ENCODE data around the gene MRGPRF.

GRCh38 chr11:68837841-68838925, 3.5 kb downstream of the CPT1A start:
- PRO-cap = no peak
- RAMPAGE, long total RNA, 3 experiments = no peak in any of the 3 experiments

DNA sequence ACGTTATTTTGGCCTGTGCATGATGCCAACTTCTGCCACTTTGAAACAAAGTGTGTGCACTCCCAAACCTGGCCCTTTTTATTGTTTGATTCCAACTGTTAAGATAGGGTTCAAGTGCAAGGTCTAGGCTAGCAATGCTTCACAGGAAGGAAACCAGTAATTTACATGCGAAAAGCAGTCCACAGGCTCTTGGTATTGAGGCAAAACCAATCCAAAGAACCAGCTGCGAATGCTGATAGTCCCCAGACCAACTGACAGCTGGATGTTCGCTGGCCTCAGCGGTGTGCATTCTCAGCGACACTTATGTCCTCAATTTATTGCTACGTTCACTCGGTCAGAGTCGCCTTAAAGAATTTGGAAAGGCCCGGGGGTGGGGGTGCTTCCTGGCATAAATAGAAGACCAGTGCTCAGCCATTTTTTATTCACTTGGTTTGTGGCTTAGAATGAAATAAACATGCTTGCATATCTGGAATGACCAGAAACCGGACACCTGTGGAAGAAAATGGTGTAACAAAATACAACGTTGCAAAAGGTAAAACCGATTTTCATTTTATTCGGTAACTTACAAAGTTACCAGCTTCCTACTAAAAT, 1.7 kb downstream of the CPT1A start:
- PRO-cap = no peak
- RAMPAGE, long total RNA, 3 experiments = no peak in any of the 3 experiments

DNA sequence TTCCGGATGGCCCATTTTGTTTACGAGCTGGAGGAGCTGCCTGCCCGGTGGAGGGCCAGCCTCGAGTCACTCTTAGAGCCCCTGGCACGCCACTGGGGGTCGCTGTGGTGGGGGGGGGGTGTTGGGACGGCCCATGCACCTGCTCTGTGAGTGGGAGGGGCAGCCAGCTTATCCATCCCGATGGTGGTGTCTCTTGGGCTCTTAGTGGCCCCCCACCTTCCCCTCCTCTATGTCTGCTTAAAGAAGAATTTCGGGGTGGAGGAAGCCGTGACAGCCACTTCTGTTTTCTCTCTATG, 24.6 kb downstream of the MRGPRD start:
- PRO-cap = no peak
- RAMPAGE, long total RNA, 3 experiments = no peak in any of the 3 experiments

DNA sequence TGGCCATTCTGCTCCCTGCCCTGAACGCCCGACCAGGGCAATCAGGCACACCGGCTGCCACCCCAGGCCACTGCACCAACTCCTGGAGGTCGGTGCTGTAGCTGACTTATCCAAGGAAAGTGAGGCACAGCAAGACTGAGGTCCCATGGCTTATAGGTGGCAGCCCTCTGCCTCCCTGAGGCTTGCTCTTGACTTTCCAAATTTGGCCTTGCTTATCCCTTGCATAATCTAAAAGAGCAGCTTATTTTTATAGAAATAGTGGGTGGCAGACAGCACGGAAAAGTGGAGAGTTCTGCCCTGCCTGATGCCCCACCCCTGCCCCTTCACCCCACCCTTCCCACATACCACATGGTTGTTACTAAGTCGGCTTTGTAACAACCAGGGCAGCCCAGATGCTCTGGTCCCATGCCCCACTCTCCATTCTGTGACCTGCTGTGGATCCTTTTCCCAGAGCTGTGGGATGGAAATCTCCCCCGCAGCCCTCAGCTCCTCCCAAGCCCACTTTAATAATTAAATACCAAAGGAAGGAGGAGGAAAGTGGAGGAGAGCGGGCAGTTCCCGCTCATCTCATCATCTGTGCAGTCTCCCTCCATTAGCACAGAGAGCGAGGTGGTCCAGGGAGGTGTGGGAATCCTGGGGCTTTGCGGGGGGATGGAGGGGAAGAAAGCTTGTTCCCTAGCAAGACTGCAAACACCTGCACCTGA, 11.0 kb downstream of the MRGPRF start:
- PRO-cap = no peak
- RAMPAGE, long total RNA, 3 experiments = no peak in any of the 3 experiments

GRCh38 chr11:69008600-69009212, 4.3 kb downstream of the MRGPRF start:
- PRO-cap = bidirectional peak, plus-strand start at chr11:69009049, minus-strand start at chr11:69008847
- RAMPAGE, long total RNA, 3 experiments = no peak in any of the 3 experiments

- PRO-cap = unidirectional peak, minus-strand start at chr11:69013246
- RAMPAGE, long total RNA, 3 experiments = start-site peak on the minus strand in 1 of 3 experiments, at chr11:69013201-69013246 at its widest, 12 reads per replicate
Measured at GRCh38 chr11:69013055-69014145, at the start of gene MRGPRF. Gene MRGPRF, minus strand, starts transcription at chr11:69013246.

DNA sequence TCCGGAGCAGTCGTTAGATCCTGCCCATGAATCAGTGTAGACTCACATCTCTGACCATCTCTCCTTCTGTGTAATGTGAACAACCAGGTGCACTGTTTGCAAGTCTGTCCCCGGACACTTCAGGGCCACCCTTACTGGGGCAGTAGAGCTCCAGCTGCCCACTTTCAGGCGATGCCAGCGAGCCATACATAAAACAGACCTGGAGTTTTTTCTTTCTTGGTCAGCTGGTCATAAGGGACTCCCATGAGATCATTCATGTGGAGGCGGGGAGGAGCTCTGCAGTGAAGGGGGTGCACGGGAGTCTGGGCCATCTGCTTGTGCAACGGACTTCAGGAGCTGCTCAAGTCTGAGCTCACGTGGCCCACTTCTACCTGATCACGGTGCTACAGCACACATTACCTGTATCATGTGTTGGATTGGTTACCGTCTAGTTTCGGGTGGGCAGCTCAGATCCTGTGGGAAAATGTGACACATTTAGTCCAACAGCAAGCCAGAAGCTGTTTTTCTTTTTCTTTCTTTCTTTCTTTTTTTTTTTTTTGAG, 9.2 kb upstream of the MRGPRF start:
- PRO-cap = no peak
- RAMPAGE, long total RNA, 3 experiments = no peak in any of the 3 experiments

GRCh38 chr11:69050641-69051493, 2.1 kb downstream of the TPCN2 start:
- PRO-cap = no peak
- RAMPAGE, long total RNA, 3 experiments = no peak in any of the 3 experiments

DNA sequence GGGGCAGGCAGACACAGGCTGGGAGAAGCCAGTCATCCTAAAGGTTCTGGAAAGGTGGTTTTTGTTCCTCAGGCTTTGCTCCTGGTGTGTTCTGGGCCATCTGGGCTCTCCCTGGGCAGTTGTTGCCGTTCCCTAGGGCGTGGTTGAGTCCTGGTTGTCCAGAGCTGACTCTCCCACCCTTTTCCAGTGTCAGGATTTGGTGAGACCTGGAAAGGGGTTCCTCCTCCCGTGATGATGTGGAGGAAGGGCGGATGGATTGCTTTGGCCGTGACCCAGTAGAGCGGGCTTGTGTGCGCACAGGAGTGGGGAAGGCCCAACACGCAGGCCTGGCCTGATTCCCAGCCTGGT, 26.0 kb downstream of the TPCN2 start:
- PRO-cap = no peak
- RAMPAGE, long total RNA, 3 experiments = no peak in any of the 3 experiments

DNA sequence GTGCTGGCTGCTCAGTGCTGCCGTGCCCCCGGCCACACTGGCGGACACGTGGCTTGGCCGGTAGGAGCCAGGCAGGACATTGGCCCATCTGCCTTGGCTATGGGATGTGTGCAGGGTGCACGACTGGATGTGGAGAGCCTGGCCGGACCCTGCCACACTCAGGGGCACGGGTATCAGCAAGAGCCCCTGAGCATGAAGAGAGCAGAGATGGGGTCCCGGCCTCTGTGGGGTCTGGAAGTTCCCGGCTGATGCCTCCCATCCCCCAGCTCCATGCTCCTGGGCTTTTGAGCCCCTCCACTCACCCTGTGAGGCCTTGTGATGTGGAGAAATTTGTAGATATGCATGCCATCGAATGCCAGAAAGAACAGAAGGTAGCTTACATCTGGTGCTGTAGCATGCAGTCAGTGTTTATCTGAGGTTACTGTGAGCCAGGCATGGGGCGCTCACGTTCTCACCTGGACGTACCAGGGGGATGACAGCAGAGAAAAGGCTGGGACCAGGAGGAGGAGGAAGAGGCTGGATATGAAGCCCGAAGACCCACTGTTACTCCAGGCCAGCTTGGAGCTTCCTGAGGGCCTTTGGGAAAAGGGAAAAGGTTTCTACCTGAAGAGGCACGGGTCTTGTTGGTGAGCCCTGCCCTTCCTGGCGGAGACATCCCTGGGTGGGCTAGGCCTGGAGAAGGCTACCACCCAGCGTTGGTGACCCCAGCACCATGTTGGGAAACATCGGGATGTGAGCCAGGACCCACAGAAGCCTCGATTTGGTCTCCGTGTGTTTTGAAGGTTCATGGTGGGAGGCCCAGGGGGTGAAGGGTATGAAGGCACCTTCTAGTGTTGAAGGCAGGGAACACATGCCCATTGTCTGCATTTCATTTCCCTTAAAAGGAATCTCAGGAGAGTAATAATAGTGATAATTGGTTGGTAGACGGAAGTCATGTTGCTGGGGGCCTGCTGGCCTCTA, 47.0 kb downstream of the TPCN2 start:
- PRO-cap = no peak
- RAMPAGE, long total RNA, 3 experiments = no peak in any of the 3 experiments

- PRO-cap = no peak
- RAMPAGE, long total RNA, 3 experiments = no peak in any of the 3 experiments
Measured at GRCh38 chr11:69158860-69159437, 3.2 kb downstream of the SMIM38 start.

DNA sequence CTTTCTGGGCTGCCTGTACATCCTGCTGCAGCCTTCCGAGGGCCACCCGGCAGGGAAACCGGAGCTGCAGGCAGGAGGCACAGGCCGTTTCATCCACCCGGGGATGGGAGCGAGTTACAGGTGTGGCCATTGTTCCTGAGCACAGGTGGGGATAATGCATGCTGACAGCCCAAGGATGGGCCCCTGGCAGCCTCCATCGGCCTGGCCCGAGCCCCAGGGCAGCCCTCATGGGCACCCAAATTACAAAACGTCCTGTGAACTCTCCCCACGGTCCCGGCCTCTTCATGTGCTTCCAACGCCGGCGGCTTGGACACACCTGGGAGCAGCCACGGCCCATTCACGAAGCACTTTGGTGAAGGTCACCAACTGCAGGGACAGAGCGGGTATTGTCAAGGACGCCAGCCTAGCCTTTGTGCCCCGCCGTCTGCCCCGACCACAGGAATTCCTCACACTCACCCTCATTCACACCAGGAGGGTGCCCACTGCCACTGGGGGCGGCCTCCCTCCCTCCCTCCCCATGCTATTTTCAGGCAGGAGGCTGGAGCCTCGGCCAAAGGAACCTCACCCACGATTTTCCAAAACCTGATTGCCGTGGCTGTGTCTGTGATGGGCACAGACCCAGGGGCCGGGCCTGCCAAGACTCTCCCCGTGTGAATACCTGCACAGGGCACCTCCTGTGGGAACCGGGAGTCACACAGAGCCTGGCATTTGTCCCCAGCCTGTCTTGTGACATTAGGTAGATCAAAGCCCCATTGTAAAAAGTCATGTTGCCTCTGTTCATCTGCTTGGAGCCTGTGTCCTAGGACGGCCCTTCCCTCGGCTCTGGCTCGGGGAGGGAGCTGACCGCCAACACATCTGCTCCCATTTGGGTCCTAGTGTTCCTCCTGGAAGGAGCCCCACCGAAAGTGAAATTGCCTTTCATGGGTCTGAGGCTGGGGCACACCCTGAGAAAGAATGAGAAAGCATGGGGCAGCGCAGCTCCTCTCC, 42.0 kb upstream of the MYEOV start:
- PRO-cap = no peak
- RAMPAGE, long total RNA, 3 experiments = no peak in any of the 3 experiments

DNA sequence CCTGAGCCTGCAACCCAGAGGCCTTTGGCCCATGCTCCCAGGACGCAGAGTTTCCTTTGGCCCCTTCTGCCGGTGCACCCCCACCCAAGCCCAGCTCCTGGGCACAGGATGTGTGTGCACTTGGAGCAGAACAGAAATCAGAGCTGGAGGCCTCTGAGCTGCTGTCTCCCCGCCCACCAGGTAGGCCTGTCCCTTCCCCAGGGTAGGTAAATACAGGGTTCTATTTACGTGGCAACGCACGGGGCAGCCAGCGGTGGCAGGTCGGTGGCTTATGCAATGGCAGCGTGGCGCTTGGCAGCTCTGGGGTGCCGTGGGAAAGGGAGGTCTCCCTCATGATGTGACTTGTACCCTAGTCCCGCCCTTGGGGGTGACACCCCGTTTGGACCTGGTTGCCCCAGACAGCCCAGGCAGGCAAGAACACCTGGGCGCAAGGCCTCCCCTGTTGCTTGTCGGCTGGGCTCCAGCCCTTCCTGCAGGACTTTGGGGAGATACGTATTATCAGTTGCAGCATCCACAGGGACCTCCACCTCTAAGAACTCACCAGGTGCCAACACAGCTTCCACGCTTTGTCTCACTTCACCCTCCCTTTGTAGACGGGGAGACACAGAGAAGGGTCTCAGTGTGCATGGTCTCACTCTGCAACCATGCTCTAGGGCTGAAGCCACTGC, 20.8 kb upstream of the MYEOV start:
- PRO-cap = no peak
- RAMPAGE, long total RNA, 3 experiments = no peak in any of the 3 experiments

DNA sequence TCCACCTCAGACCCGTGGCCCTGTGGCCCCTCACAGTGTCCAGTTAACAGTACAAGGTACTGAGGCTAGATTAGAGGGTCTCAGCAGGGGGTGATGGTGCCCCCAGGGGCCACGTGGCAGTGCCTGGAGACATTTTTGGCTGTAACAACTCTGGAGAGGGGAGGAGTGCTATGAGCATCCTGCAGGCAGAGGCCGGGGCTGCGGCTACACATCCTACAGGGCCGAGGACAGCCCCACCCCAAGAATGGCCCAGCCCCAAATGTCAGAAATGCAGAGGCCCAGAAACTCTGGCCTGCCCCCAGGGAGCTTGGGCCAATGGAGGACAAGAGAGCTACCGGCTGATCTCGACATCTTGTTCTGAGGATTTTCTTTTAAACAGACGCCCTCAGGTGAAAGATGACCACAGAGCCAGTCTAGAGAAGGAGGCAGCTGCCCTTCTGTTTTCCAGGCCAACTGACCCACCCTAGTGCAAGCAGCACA, 102.2 kb downstream of the MYEOV start:
- PRO-cap = no peak
- RAMPAGE, long total RNA, 3 experiments = no peak in any of the 3 experiments

DNA sequence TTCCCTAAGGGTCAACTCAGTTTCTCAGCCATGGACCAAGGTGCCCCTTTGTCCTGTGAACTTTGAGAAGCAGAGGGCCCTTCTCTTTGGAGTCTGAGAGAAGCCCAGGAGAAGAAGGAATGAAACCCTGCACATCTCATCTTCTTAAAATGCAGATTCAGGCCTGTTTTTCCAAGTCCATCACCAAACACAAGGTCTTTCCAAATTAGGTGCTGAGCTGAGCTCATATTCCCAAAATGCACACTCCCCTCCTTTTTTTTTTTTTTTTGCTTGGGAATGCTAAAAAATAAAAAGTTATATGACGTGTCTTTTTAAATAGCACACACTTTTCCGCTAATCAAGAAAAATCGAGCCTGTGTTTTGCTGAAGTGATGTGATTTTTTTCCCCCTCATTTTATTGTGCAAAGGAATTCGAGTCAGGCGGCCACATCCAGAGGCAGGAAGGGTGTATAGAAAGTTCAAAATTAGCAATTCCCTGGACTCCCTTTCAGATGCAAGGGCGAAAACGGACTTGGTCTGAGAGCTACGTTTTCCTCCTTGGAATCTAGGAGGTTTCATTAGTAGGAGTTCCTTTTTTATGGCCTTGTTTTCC, 122.7 kb downstream of the MYEOV start:
- PRO-cap = no peak
- RAMPAGE, long total RNA, 3 experiments = no peak in any of the 3 experiments

GRCh38 chr11:69417144-69417700, 123.3 kb downstream of the MYEOV start:
- PRO-cap = no peak
- RAMPAGE, long total RNA, 3 experiments = no peak in any of the 3 experiments

DNA sequence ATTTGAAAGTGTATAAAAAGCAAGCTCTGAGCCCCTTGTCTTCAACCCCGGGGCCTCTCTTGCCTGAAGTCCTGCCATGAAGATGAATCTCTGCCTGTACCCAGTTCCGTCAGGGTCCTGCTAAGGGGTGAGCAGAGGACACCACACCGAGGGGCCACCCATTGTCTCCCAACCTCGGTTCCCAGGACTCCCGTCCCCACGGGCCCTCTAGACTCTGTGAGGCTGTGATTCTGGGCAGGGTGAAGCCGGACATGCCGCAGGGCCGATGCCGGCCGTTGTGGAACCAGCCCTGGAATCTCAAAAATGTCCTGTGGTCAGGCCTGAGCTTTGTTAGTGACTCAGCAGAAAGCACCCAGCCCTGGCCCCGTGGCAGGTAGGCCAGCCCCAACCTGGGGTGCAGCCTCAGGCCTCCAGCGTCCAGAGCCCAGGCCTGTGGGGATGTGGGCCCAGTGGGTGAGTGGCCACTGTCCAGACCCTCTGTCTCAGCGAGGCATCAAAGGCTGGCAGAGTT, 126.5 kb downstream of the MYEOV start:
- PRO-cap = no peak
- RAMPAGE, long total RNA, 3 experiments = no peak in any of the 3 experiments

- PRO-cap = no peak
- RAMPAGE, long total RNA, 3 experiments = no peak in any of the 3 experiments
Measured at GRCh38 chr11:69485245-69485936, 155.6 kb upstream of the CCND1 start.

GRCh38 chr11:69636087-69636993, 4.6 kb upstream of the CCND1 start:
- PRO-cap = no peak
- RAMPAGE, long total RNA, 3 experiments = no peak in any of the 3 experiments

DNA sequence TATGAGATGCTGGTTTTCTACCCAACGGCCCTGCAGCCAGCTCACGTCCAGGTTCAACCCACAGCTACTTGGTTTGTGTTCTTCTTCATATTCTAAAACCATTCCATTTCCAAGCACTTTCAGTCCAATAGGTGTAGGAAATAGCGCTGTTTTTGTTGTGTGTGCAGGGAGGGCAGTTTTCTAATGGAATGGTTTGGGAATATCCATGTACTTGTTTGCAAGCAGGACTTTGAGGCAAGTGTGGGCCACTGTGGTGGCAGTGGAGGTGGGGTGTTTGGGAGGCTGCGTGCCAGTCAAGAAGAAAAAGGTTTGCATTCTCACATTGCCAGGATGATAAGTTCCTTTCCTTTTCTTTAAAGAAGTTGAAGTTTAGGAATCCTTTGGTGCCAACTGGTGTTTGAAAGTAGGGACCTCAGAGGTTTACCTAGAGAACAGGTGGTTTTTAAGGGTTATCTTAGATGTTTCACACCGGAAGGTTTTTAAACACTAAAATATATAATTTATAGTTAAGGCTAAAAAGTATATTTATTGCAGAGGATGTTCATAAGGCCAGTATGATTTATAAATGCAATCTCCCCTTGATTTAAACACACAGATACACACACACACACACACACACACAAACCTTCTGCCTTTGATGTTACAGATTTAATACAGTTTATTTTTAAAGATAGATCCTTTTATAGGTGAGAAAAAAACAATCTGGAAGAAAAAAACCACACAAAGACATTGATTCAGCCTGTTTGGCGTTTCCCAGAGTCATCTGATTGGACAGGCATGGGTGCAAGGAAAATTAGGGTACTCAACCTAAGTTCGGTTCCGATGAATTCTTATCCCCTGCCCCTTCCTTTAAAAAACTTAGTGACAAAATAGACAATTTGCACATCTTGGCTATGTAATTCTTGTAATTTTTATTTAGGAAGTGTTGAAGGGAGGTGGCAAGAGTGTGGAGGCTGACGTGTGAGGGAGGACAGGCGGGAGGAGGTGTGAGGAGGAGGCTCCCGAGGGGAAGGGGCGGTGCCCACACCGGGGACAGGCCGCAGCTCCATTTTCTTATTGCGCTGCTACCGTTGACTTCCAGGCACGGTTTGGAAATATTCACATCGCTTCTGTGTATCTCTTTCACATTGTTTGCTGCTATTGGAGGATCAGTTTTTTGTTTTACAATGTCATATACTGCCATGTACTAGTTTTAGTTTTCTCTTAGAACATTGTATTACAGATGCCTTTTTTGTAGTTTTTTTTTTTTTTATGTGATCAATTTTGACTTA, 11.7 kb downstream of the CCND1 start:
- PRO-cap = no peak
- RAMPAGE, long total RNA, 3 experiments = no peak in any of the 3 experiments

Measured in gastrocnemius medialis (tissue), 3 donors.